Brain (tissue), 1 donor: ENCODE measurements around a stretch of chr5.

- RRBS: no CpG with 5 or more reads among the region's 4 CpGs
Measured at GRCh38 chr5:138187690-138188377, 8.9 kb downstream of the KIF20A start.

DNA sequence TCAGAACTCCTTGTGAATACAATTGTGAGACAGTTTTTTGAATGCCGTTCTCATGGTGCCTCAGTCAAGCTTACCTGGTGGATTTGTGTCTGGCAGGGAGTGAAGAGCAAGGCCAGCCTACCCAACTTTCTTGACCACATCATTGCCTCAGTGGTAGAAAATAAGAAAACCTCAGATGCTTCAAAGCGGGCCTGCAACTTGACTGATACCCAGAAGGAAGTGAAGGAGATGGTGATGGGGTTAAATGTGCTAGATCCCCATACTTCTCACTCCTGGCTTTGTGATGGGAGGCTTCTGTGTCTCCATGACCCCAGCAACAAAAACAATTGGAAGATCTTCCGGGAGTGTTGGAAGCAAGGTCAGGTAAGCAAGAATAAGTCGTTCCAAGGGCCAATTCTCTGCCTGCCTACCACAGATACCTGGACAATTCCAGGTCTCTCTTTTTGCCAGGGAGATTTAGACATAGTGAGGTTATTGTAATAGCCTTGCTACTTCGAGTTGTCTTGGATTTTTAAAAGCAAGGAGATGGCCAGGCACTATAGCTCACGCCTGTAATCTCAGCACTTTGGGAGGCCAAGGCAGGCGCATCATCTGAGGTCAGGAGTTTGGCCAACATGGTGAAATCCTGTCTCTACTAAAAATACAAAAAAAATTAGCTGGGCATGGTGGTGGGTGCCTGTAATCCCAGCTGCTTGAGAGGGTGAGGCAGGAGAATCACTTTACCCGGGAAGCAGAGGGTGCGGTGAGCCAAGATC is 14.7 kb upstream of the REEP2 start:
- RRBS: no CpG with 5 or more reads among the region's 9 CpGs

- RRBS: 2% methylated on average over 17 of the region's 44 CpGs
Measured at GRCh38 chr5:138464529-138465087, 671 bp upstream of the EGR1 start.

DNA sequence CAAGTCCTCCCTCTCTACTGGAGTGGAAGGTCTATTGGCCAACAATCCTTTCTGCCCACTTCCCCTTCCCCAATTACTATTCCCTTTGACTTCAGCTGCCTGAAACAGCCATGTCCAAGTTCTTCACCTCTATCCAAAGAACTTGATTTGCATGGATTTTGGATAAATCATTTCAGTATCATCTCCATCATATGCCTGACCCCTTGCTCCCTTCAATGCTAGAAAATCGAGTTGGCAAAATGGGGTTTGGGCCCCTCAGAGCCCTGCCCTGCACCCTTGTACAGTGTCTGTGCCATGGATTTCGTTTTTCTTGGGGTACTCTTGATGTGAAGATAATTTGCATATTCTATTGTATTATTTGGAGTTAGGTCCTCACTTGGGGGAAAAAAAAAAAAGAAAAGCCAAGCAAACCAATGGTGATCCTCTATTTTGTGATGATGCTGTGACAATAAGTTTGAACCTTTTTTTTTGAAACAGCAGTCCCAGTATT is 3.0 kb downstream of the EGR1 start:
- RRBS: no CpG with 5 or more reads among the region's 2 CpGs

GRCh38 chr5:138469083-138469213 is 3.7 kb downstream of the EGR1 start:
- RRBS: no CpG with 5 or more reads among the region's 2 CpGs

GRCh38 chr5:138492959-138493524 is 27.8 kb downstream of the EGR1 start:
- RRBS: no CpG with 5 or more reads among the region's 5 CpGs

- RRBS: no CpG with 5 or more reads among the region's 7 CpGs
Measured at GRCh38 chr5:138512675-138513232, 30.3 kb downstream of the ETF1 start.

DNA sequence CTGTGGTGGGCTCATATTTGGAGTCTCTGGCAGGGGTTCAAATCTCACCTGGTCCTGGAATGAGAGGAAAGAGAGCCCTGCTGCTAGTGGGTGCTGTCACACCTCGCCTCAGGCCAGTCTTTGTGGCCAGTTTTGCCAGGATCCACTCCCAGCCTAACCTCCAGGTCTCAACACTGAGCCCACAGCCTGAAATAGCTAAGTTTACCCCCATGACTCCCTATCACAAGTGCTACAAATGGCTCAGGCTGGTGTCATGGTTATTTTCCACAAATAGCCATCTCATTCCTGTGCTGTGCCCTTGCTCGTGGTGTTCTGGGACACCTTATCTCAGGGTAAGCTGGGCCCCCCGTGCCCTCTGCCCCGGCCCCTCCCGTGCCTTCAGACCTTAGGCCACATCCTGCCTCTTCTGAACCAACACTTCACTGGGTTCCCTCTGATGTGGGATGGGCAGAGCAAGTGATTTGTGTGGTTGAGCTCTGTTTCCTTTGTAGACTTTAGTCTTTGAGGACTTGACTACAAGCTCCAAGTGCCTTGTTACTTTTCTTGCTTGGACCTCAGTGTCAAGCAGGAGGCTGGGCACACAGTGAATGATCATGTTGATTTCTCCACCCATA is 84.8 kb upstream of the CTNNA1 start:
- RRBS: no CpG with 5 or more reads among the region's 5 CpGs

DNA sequence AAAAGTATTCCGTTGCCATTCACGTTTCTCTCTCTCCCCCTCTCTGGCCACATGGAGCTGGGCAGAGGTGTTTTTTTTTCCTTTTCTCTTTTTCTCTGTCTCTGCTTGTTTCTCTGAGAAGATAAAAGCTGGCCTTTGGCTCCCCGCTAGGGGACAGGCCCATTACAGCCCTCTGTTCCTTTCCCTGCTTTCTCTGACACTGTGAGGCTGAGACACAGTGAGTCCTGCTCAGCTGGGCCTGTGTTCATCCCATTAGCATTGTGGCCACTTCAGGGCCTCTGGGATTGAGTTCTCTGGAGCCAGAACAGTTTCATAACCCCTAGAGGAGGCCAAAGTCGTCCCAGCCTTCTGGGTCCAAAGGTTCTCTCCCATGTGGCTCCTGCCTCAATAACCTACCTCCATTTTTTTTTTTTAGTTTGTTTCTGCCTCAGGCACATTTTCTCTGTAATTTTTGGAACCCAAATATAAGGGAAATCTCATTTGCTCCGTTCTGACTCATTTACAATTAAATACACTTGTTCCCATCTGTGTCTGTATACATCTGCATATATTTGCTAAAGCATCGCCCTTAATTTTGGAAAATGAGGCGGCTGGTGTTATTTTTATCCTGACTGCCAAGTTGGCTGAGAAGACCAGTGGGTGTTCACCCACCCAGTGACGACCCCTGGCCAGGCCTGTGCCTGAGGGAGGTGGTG is 27.4 kb upstream of the CTNNA1 start:
- RRBS: no CpG with 5 or more reads among the region's 8 CpGs

DNA sequence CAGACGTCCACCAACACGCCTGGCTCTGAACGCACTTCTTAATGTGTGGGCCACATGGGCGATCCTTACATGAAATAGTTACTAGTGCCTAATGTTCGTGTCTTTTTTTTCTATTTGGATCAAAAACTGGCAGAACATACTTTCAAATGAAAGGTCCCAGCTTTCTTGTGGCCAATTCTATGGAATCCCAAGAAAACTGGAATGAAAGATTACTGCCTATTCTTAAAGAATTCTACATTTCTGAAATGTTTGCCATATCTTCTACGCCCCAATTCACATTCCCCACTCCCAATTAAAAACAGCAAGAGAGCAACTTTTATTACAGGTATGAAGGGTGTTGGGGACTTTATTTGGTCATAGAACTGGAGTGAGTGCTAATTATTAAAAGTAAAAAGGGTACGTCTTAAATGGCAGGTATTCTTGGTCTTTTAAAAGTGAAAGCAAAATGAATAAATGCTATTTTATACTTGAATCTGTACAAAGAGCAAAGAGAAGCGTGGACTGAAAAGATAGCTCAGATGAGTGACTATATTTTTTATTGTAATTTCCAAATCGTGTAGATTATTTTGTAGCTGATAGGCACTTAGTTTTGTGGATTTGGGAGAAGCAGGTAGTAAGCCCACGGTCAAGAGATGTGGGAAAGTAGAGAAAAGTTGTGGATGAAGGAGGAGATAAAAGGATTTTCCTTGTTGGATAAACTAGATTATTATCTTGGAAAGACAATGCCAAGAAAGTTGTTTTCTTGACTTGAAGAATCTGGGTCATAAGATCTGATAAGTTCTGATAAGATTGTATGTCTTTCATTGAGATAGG is 13.6 kb downstream of the LRRTM2 start:
- RRBS: no CpG with 5 or more reads among the region's 10 CpGs

DNA sequence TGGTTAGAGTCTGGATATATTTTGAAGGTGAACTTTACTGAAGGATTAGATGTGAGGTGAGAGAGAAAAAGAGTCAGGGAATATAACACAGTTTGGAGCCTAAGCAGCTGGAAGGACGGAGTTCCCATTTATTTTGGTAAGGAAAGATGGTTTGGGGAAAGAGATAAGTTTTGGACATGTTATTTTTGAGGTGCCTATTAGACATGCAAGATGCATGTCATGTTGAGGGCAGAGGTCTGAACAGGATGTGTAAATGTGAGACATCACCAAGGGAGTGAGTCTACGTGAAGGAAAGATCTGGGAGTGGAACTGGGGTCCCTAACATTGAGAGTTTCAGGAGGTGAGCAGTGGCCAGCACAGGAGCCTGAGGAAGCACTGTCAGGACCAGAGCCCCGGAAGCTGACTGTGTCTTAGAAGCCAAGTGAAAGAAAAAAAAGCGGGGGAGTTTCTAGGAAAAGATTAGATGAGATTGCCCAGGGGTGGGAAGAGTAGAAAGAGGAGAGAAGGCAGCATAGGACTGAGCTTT is 36.8 kb upstream of the LRRTM2 start:
- RRBS: no CpG with 5 or more reads among the region's 4 CpGs

GRCh38 chr5:138960120-138960624 is 85.0 kb upstream of the LRRTM2 start:
- RRBS: no CpG with 5 or more reads among the region's 4 CpGs

- RRBS: no CpG with 5 or more reads among the region's 11 CpGs
Measured at GRCh38 chr5:138974103-138974790, 99.1 kb upstream of the LRRTM2 start.

DNA sequence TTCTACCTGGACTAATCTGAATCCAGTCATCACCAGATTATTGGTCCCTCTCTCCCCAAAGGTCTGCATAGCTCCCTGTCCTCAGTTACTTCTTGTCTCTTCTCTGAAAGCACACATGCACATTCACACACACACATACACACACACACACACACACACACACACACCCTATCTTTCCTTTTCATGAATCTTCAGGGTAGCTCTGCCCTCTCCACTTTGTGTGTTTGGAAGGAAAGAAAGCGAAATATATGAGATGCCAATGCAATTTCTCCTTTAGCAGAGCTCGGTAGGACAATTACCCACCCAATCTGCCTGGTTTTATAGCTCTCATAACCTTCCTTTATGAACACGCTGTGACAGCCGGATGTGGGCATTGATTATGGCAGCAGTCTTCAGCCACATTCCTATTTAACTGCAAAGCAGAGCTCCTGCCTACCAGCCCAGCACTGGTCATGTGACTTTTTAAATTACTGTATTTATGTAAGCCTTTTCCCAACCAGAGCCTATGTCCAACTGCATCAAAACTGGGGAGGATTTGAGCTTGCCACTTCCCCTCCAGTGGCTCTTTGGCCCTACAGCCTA is 21.0 kb upstream of the MATR3 start:
- RRBS: no CpG with 5 or more reads among the region's 4 CpGs

- RRBS: 2% methylated on average over 7 of the region's 52 CpGs
Measured at GRCh38 chr5:139294348-139295239, 1.1 kb downstream of the MATR3 start.

DNA sequence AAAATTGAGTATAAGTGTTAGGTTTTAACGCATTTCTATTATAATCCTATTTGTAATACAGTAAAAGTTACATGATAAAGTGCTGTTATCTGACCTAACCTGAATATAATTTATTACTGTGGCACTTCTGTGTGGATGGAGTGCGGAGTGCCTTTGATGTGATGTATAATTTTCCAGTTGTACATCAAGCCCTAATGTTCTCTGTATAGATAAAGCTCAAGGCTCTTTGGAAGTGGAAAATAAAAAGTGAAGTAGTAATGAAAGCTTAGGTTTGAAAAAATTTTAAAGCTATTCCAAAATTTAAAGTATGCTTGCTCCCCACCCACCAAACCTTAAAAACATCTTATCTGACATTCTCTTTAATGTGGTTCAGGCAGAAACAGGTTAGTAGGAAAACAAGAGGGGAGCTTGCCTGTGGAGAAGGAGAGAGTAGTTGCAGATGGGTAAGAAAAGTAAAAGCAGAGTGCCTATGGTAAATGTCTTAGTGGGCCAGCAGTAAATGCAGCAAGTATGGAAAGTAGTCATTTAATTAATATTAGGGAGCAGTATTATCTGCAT is 4.1 kb downstream of the MATR3 start:
- RRBS: no CpG with 5 or more reads among the region's 2 CpGs

- RRBS: no CpG with 5 or more reads among the region's 4 CpGs
Measured at GRCh38 chr5:139312891-139313242, 19.3 kb downstream of the MATR3 start.

GRCh38 chr5:139328666-139329106 is 13.0 kb upstream of the PAIP2 start:
- RRBS: no CpG with 5 or more reads among the region's 6 CpGs

DNA sequence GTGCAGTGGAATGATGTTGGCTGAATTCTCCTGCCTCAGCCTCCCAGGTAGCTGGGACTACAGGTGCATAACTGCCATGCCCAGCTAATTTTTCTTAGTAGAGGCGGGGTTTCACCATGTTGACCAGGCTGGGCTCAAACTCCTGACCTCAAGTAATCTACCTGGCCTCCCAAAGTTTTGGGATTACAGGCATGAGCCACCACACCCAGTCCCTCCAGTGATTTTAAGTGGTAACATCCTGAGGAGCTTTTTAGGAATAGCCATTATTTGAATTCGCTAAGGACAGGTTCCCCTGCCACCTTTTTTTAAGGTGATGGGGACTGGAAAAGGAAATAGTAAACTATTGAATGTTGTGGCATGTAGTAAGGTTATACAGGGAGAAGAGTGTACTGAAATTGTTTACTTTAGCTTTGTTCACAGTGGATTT is 9.7 kb upstream of the PAIP2 start:
- RRBS: no CpG with 5 or more reads among the region's 2 CpGs

DNA sequence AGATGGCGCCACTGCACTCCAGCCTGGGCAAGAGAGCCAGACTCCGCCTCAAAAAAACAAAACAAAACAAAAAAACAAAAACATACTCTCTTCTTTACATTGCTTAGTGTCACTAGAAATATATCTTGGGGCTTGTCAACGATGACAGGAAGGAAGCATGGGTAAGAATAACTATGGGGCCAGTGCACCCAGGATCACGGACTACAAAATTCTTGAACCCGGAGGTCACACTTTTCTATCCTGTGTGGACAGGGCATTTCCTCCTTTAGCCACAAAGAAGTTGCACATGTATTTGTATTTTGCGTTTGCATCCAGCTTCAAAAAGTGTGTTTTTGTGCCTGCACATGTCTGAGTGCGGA is 716 bp upstream of the PAIP2 start:
- RRBS: no CpG with 5 or more reads among the region's 7 CpGs